ENCODE results near the gene DOCK6.

- PRO-cap = bidirectional peak, plus-strand start at chr19:11165259, minus-strand start at chr19:11164937
Observed at GRCh38 chr19:11164613-11165733, 9.4 kb upstream of the SPC24 start.

GRCh38 chr19:11174180-11174783 lies 18.7 kb upstream of the SPC24 start:
- PRO-cap = unidirectional peak, plus-strand start at chr19:11174574

GRCh38 chr19:11180495-11180894 lies 16.9 kb downstream of the KANK2 start:
- PRO-cap = no peak

DNA sequence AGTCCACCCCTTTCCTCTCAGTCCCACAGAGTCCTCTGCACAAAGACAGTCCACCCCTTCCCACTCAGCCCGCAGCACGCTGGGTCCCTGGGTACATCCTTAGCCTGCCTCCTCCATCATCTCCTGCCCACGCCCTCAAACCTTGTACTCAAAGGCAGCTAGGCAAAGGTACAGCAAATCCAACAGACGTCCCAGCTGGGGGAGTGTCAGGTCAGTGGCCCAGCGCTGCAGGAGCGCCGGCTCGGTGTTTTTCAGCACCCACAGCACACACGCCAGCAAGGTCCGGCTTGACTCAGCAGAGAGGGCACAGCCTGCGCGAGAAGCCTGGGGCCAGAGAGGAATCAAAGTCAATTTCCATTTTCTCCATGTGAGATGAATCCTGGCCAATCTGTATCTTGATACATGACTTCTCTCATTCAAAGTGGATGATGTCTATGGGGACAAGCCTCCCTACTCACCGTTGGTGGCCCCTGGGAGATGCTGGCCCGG lies 19.5 kb upstream of the KANK2 start:
- PRO-cap = no peak

GRCh38 chr19:11243023-11243939 lies 3.9 kb downstream of the ANGPTL8 start:
- PRO-cap = unidirectional peak, plus-strand start at chr19:11243570

DNA sequence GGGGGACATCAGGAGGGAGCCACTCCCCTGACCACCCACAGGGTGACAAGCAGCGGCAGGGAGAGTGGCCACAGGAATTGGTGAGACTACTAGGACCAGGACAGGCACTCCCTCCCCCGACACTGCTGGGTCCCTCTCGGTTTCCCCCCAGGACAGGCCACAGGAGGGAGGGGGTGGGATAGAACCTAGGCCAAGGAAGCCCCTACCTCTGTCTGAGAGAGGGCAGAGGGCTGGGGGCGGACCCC lies 9.0 kb downstream of the DOCK6 start:
- PRO-cap = no peak

DNA sequence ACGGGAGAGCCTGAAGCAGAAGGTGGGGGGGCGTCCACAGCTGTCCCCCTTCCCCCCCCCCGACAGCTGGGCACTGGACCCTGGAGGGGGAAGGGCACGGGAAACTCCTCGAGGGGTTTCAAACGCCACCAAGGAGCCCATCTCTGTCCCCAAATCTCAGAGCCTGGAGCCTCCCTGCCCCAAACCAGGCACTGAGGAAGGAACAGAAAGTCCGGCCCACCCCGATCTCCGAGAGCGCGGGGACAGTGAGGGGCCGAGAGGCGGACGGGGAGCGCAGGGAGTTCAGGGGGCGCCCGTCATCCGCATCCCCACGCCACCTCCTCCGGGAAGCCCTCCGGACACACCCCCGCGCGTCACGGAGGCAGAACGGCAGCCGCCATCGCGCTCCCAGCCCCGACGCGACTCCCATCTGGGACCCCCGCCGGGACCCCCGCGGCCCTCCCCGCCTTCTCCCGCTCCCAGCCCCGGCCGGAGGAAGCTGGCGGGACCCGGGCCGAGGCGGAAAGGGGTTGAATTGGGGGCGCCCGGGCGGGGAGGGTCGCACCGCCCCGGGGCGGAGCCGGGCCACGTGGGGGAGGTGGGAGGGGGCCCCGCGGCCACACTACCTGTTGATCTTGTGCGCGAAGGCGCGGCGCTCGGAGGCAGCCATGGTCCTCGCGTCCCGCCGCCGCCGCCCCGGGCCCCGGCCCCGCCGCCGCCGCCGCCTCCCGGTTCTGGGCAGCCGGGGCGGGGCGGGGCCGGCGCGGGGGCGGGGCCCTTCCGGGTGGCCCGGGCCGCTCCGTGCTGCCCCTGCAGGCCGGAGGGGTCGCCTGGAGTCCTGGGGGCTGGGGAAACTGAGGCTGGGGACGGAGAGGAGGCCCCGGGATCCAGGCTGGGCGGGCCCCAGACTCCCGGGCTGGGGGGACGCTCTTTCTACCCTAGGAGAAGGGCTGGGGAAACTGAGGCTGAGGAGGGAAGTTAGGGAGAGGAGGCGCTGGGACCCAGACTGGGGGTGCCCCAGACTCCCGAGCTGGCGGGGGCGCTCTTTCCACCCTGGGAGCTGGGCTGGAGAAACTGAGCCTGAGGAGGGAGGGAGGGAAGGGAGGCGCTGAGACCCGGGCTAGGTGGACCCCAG lies at the start of gene DOCK6:
Gene DOCK6 (minus strand): TSS at position 733 of the 1,114 bp plus-strand sequence.
- PRO-cap = unidirectional peak, plus-strand start at position 611 of the sequence; unidirectional peak, minus-strand start at position 715 of the sequence

DNA sequence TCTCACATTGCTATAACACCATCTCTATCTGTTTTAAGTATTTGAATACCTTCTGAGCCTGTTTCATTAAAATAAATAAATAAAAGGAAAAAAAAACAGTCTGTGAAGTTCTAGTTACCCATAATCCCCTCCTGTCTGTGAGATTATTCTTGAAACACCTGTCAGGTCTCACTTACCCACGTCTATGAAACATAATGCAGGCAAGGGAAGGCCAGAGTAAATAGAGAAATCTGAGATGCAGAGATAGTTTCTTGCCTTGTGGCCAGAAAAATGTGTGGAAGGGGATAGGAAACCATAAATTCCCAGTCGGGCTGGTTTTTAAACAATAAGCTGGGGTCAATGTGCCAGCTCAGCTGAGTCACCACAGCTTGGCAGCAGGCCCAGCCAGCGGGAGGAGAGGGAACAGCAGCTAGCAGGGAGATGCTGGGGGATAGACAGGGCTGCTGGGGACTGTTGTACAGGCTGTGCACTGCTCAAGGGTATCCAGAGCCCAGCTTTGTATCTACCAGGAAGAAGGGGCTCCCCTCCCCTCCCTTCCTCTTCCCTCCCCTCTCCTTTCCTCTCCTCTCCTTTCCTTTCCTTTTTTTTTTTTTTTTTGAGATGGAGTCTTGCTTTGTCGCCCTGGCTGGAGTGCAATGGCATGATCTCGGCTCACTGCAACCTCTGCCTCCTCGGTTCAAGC lies 1.6 kb downstream of the TMEM205 start:
- PRO-cap = no peak

DNA sequence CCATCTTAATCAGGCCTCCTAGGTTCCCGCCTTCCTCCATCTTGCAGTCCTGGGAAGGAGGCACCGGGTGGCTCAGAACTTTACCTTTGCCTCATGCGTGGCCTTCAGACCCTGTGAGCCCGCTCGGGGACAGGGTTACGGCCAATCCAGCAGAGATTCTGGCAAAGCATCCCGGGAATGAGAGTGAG lies 594 bp downstream of the TMEM205 start:
- PRO-cap = no peak

GRCh38 chr19:11380659-11381543 lies 3.2 kb downstream of the EPOR start:
- PRO-cap = bidirectional peak, plus-strand start at chr19:11381124, minus-strand start at chr19:11381053; bidirectional peak, plus-strand start at chr19:11381423, minus-strand start at chr19:11381209

GRCh38 chr19:11406364-11406872 lies 12.7 kb downstream of the RGL3 start:
- PRO-cap = no peak

GRCh38 chr19:11481464-11482182 lies 777 bp upstream of the ELAVL3 start:
- PRO-cap = bidirectional peak, plus-strand start at chr19:11482280, minus-strand start at chr19:11482094

- PRO-cap = bidirectional peak, plus-strand start at chr19:11482280, minus-strand start at chr19:11482094; bidirectional peak, plus-strand start at chr19:11482837, minus-strand start at chr19:11482641
Observed at GRCh38 chr19:11482183-11482945, 1.5 kb upstream of the ELAVL3 start.

- PRO-cap = no peak
Observed at GRCh38 chr19:11530385-11530993, 1.6 kb upstream of the ECSIT start.

- PRO-cap = no peak
Observed at GRCh38 chr19:11549606-11550447, 9.2 kb downstream of the ELOF1 start.

DNA sequence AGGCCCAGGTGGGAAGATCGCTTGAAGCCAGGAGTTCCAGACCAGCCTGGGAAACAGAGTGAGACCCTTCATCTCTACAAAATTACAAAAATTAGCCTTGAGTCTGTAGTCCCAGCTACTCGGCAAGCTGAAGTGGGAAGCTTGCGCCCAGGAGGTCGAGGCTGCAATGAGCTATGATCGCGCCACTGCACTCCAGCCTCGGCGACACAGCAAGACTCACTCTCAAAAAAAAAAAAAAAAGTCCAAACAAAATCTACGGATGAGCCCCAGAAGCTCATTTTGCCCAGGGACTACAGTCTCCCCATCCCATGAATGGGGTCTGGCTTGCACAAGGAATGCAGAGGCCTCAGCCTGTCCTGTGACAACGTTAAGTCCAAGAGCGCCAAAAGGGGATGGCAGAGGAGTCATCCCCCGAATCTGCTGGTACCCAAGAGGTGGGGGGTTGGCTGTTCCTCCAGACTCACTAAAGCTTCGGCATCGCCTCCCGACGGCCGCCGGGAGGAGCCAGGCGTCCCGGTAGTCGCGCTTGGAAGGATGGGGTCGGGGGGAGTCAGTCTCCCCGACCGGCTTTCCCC lies 440 bp downstream of the ELOF1 start:
- PRO-cap = no peak

DNA sequence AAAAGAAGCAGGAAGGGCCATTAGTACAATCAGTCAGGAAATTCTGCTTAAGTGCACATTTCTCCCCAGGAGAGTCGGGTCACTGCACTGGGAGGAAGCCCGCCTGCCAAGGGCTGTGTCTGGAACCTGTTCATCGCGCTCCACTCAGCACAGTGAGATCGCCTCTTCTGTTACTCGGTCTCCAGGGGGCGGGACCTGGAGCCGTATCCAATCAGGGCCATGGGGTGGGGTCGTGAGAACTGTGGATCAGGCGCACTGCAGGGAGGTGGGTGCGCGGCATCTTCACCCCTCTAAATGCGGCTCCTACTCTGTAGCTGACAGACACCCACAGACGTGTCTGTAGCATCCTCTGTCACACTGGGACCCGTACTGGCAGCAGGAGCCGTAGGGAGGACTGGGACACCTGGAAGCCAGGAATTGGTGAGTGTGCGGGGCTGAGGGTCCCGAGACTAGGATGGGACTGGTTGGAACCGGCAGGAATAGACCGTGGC lies 64.9 kb downstream of the ZNF823 start:
- PRO-cap = bidirectional peak, plus-strand start at position 235 of the sequence, minus-strand start at position 146 of the sequence

DNA sequence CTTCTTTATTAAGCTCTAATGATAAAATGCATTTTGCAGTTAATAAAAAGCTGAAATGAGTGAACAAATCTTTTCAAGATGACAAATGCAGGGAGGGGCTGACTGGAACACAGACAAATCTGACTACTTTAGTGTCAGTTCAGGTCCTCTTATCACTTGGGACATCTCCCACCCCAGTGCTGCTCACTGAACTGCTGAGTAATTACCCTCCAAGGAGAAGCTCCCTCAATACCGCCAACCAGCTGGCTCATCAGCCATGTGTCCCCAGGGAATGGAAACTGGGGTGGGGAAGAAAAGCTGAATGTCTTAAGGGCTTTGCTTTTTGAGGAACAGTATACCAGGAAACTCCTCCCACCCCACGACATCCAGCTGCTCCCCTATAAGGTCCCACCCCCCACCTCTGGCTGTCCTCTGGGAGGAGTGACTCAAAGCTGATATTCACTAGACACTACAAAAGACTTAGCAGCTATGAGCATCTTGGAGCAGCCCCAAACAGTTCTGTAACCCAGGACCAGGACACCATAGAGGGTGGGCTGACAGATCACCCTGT lies 2.0 kb downstream of the ZNF823 start:
- PRO-cap = no peak

DNA sequence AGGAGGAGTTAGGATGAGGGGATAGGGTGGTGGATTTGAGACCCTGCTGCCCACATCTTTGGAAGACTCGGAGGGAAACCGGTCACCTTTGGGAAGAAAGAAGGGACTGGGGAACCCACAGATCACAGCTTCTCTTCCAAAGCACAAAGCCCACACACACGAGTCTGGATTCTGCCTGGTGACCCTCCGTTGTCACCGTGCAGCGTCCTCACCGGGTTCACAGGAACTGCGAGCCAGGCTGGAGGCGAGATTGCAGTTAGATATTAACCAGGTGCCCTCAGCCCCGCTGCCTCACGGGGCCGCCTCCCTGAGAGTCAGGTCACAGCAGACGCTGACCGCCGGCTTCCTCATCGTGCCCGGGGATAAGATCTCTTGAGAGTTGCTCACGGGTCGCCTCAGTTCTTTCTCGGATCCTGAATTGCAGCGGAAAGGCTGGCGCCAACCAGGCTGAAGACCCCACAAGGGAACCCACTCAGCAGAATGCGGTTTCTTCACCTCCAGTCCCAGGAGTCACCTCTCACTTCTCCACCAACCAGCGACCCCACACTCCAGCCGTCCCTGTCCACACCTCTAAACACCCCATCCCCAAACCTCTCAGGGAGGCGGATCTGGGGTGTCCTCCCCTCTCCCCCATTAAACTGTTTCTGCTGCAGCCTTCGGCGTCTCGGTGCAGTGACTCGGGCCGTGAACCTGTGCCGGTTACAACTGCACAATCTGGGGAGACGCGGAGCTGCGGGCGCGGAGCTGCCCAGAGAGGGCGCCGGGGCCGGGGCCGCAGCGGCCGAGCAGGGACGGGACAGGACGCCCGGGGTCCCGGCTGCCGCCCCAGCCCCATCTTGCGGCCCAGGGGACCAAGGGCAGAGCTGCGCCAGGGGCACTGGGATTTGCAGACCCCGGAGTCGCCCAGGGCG lies 669 bp downstream of the ZNF823 start:
- PRO-cap = unidirectional peak, plus-strand start at position 719 of the sequence

DNA sequence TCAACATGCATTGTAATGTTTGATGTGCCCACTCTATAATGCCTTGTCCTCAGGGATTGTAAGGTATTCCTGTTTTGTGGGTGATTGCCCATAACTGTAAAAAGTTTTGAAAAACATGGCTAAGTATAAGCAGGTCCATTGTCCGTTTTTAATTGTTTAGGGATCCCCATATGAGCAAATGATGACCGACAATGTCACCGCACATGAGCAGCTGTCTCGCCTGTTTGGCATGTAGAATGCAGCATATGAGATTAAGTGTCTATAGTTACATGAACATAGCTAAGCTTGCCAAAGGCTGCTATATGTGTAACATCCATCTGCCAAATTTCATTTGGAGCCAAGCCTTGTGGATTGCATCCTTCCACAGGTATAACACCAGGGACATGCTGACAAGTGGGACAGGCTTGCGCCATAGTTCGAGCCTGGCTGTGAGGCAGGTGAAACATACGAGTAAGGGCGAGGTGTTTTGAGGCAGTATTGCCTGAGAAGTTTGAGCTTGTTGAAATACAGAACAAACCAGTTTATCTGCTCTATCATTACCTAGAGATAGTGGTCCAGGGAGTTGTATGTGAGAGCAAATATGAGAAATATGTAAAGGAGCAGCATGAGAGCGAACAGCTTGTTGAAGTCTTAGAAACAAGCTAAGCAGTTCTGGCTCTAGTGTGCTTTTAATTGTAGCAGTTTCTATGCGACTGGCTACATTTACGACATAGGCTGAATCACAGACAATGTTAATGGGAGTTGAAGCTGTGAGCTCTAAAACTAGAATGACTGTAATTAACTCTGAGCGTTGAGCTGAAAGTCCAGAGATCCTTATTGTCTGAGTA lies 8.0 kb downstream of the ZNF439 start:
- PRO-cap = no peak